Melanocyte of skin (primary cell): ENCODE measurements around a stretch of chr7.

DNA sequence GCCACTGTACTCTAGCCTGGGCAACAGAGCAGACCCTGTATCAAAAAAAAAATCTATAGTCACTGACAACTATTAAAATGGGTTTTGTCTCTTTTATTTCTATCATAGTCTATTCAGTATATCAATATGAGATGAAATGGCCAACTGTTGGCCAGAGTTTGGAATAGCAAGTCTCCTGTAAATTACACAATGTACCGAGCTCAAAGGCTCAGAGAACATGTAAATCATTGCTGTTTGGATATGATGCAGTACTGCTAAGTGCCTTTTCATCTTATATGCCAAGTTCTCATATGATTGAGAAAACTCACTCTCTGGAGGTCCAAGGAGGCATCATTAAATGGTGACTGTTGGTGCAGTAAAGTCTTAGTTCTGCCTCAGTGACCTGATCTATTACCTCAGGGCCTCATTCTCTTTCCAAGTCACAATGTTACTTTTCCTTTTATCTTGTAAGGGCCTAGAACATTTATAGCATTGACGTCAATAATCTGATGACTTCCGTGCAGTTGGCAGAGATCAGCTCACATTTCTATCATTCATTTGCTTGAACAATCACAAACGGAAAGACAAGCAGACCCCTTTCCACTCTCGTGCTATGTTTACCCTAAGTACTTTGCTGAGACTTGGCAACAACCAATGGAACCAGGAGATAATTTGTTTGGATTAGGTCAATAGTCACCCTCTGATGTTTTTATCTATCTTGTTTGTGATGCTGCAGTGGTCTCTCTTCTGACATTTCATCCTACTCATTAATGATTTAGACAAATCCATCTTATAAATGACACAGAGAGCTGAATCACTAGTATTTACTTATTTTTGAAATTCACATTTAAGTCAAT lies 32.6 kb upstream of the PDK4 start:
- CAGE, long polyA plus RNA, 2 experiments, result no peak in any of the 2 experiments

- CAGE, long polyA plus RNA, 2 experiments, result no peak in any of the 2 experiments
These were observed 144.7 kb downstream of the DYNC1I1 start for GRCh38 chr7:95917094-95917471.

- CAGE, long polyA plus RNA, 2 experiments, result no peak in any of the 2 experiments
These were observed 152.5 kb downstream of the SLC25A13 start for GRCh38 chr7:96169418-96169727.

DNA sequence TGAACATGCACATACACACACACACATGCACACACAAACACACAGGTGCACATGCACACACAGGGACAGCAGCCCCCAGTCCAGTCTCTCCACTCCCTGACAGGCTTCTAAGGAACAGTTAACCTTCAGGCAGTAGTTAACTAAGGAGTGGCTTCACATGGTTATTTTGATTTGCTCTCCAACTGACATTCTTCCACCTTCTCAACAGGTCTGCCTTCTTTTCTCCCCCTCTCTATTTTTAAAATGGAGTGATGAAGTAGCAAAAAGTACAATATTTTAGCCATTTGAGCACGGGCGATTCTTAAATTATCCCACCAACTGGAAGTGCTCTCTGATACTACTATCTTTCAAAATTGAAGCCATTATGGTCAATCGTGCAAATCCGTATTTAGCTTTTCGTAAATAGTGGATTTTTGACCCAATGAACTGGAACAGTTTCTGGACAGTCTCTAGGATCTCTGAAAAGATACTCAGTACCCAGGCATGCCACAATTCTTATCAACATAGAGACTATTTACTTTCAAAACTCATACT lies 101.1 kb downstream of the SLC25A13 start:
- CAGE, long polyA plus RNA, 2 experiments, result no peak in any of the 2 experiments

- CAGE, long polyA plus RNA, 2 experiments, result no peak in any of the 2 experiments
These were observed 58.4 kb downstream of the SLC25A13 start for GRCh38 chr7:96263256-96264055.

DNA sequence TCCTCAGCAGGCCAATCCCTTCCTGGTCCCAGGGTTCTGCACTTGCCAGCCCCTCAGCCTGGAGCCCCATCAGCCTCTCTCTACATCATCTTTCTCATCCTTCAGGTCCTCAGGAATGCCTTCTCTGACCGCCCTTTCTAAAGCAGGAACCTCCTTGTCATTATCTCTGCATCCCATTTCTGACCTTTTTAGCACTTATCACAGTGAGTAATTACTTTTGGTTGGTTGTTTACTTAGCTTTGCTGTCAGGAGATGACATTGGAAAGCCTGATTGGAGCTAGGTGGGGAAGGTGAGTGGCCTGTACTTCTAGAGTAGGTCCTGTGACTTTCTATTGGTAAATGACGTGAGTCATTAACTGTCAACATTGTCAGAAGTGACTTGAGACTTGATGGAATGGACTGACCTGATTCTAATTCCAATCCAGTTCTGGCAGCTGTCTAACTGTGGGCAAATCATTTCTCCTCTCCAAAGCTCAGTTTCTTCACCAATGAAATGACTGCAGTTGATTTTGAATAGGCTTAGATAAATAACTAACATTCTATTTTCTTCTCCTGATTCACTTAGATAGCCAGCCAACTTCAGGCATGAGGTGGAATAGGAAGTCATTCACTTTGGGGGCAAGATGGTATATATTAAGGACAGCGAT lies 9.4 kb upstream of the SLC25A13 start:
- CAGE, long polyA plus RNA, 2 experiments, result no peak in any of the 2 experiments

DNA sequence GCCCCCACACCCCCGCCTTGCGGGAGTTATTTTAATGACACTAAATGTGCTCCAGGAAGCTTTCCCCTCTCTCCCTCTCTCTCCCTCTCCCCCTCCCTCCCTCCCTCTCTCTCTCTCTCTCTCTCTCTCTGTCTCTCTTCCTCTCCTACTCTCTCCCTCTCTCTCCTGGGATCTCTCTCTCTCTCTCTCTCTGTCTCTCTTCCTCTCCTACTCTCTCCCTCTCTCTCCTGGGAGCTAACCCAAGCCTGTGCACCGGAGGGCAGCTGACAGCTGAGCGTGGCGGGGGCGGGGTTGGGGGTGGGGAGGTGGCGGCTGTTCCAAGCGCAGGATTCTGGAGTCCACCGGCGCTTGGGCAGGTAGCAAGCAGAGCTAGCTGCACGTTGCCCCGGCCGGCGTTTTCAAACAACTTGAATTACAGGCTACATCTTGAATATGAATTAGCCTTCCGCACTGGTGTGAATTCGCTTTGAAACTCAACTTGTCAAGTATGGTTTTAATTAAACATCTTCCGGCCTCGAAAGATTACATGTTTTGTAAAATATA lies 9.3 kb upstream of the DLX6 start:
- CAGE, long polyA plus RNA, 2 experiments, result no peak in any of the 2 experiments

DNA sequence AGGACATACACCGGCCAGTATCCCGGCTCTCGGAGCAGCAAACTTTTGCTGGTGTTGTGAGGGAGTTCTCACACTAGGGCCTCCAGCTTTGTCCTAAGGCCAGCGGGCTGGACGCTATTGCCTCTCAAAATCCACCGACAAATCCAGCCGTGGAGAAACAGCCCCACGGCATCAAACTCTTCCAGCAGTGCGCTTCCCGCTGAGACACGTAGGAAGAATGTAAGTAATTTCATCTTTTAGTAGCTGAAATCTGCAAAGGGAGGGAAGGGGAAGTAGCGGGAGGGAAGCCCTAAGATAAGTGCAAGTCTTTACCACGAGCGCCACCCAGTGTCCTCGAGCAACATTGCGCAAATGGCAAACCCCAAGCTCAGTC lies 2.9 kb upstream of the DLX5 start:
- CAGE, long polyA plus RNA, 2 experiments, result no peak in any of the 2 experiments

GRCh38 chr7:97905105-97905892 lies 33.1 kb upstream of the ASNS start:
- CAGE, long polyA plus RNA, 2 experiments, result no peak in any of the 2 experiments

- CAGE, long polyA plus RNA, 2 experiments, result no peak in any of the 2 experiments
These were observed 16.9 kb downstream of the OCM2 start for GRCh38 chr7:97973078-97973598.

DNA sequence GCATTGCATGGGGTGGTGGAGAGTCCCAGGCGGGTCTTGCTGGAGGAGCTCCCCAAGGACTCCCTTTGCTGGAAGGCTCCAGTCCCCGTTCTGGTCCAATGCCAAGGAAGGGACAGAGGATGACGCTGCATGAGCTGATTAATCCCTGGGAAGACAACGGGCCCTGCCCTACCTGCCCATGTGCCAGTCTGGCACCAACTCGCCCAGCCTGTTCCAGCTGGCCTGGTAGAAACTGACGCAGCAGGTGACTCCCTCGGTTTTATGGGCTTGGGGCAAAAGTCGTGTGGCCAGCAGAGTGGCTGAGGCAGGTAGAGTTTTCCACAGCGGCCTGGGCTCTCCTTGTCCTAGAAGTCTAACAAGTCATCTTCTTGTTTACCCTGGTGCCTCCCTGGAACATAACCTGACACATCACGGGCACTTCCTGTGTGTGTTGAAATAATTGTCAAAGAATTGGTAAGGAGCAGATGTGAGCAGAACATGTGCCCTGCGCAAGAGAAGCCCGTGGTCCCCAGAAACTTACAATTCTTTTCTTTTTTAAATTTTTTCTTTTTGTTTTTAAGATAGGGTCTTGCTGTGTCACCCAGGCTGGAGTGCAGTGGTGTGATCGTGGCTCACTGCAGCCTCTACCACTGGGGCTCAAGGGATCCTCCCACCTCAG lies 20.3 kb upstream of the LMTK2 start:
- CAGE, long polyA plus RNA, 2 experiments, result no peak in any of the 2 experiments

DNA sequence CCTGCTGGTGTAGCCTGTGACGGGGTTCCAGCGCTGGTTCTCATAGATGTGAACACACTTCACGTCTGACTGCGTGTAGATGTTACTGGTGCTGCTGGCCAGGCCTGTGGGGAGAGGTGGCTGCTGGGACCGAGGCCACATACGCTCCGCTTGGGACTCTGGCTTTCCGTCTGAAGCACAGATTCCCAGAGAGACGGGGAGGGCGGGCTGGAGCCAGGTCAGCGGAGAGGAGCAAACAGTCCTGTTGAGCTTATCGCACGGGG lies 16.7 kb downstream of the BHLHA15 start:
- CAGE, long polyA plus RNA, 2 experiments, result no peak in any of the 2 experiments

GRCh38 chr7:98291640-98292109 lies 10.2 kb downstream of the BRI3 start:
- CAGE, long polyA plus RNA, 2 experiments, result no peak in any of the 2 experiments

DNA sequence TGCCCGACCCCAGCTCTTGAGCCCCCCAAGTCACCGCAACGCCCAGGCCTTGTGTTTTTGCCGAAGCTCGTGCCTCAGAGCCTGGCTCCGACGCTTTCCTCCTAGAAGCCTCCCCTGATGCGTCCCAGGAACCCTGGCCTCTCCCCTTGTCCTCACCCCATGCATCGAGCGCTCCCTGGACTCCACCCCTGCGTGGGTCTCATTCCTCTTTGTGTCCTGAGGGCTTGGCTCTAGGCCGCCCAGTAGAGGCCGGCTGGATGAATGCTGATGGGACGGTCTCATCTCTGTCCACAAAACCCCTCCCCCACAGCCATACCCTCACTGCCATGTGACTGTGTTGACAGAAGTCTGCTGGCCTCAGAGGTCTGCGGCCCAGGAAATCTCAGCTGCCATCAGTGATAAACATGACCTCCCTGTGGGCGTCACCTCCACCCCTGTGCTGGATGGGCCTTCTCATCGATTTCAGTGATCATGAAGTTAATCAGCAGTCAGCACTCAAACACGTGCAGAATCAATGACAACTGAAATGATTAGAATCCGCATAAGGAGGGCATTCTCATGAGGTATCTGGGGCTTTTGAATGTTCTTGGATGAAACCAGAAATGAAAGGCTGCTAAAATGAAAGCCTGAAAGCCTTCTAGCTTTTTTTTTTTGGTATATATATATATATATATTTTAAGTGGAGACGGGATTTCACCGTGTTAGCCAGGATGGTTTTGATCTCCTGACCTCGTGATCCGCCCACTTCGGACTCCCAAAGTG lies 19.5 kb downstream of the BRI3 start:
- CAGE, long polyA plus RNA, 2 experiments, result no peak in any of the 2 experiments

DNA sequence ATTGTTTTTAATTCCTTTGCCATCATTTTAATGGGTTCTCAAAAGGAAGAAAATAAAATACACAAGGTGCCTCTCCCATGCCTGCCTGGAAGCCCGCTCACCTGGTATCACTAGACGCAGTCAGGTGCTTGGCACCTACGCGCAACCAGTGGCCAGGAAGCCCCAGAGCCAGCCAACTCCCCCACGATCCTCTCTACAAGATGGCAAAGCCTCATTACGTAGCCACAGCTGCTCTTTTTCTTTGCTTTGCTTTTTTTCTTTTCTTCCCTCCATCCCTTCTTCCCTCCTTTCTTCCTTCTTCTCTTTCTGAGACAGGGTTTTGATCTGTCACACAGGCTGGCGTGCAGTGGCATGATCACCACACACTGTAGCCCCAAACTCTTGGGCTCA lies 34.3 kb downstream of the BAIAP2L1 start:
- CAGE, long polyA plus RNA, 2 experiments, result no peak in any of the 2 experiments

DNA sequence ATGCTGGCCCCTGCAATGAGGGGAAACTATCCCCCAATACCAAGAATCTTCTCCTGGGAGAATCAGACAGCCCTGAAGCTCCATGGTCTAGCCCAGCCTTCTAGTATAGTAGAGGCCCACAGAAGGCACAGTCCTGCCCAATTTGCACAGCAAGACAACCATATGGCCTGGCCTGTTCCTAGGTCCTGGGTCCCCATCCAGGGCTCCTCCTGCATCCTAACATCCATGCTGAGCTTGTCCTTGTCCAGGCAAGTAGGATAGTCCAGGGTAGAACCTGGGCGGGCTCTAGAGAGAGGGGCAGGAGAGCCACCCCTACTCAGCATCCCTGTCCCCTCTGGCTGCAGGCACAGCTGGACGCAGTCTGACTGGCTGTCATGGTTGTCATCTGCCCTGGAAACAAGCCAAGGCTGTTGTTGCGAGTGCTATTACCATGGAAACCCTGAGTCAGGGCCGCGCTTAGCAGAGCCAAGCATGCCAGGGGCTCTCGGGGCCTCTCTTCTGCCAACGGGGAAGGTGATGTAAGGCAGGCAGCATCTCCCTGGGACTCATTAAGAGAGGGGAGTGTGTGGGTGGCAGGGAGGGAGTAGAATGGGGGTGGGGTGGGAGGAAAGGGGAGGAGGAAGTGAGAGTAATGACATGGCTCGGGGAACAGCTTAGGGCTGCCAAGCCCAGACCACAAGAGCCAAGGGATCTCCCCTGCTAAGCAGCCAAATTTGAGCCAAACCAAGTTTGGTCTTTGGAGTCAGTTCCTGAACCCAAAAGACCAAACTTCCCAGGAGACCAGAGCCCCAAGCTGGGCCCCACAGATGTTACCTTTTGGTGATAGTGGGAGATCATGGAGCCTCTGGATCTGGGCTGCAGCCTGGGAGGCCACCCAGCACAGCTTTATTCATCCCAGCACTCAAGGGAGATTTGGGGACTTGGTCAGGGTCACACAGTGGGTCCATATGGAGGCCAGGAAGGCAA lies 67.7 kb downstream of the TMEM130 start:
- CAGE, long polyA plus RNA, 2 experiments, result no peak in any of the 2 experiments

GRCh38 chr7:98867096-98867960 lies 2.5 kb downstream of the TMEM130 start:
- CAGE, long polyA plus RNA, 2 experiments, result no peak in any of the 2 experiments

DNA sequence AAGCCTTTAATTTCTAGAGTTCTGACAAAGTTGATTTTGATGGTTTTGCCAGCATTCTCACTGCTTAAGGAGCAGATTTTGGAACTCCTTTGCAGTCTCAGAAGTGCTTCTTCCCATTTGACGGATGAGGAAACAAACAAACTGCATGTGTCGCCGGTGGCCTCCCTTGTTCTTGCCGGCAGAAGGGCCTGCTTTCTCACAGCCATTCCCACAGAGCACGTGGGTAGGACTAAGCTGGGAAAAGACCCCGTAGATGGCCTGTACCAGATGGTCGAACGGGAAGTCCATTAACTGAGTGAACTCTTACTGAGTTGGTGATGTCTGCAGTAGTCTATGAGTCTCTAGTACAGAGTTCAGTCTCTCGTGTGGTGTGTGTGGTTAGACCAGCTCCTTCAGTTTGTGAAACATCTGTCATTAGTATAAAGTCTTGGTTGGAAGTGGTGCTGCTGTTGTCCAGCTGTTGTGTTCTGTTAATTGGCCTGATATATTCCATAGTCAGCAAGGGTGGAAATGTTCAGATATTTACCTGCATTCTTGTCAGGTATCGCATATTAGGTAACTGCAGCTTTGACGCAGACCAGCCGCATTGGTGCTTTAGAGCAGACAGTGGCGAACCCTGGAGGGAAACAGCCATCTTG lies 132.0 kb downstream of the TRRAP start:
- CAGE, long polyA plus RNA, 2 experiments, result no peak in any of the 2 experiments

DNA sequence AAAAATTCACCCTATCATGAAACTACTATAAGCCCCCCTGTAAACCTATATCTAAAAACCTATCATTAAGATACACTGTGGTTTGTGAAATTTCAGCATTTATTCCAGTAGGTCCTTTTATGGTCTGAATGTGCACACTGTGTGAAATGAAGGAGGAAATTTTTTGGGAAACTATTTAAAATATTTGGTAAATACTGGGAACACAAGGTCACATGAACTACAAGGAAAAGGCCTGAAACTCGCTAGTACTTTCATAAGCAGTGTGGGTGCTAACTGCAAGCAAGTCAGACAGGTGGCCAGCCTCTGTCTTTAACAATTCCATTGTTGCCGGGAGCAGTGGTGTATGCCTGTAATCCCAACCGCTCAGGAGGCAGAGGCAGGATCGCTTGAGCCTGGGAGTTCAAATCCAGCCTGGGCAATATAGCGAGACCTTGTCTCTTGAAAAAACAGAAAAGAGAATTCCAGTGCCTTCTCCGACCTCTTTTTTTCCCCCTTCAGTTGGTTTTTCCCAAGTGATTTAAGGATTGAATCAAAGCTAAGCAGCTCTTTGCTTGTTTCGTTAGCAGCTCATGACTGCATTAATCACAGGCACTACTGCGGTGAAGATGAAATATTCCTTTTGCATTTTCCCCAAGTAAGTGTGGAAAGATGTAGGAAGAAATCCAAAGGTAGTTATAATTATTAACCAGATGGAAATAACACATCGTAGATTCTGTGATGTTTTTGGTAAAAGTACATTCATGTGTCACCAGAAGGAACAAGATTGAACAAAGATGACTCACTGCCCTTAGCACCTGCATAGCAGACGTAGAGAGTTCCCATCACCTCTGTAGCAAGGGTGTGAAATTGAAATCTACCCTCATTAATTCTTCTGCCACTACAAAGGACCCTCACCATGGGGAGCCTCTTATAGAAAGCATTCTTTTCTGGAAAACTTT lies 37.3 kb downstream of the SMURF1 start:
- CAGE, long polyA plus RNA, 2 experiments, result no peak in any of the 2 experiments

GRCh38 chr7:99138678-99139537 lies 5.0 kb downstream of the SMURF1 start:
- CAGE, long polyA plus RNA, 2 experiments, result no peak in any of the 2 experiments